MCF 10A (cell line): ENCODE measurements around a stretch of chr6.

DNA sequence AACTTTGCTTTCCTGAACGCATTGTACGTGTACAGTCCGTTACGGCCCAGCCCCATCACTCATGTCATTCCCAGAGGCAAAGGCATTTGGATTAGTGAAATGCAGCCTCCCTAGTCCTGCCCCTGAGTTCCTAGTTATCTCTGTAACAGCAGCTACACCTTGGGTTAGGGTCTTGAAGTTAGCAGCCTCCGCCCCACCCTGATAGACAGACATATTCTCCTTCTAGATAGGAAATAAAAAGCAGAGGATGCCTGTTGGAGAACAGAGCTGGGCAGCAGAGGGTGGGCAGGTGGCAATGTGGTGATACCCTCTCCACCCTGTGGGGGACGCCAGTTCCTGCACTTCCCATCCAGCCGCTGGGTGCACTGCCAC lies 80.4 kb downstream of the ZDHHC14 start:
- PRO-cap, result no peak
- RRBS, result no CpG with 5 or more reads among the region's 7 CpGs

GRCh38 chr6:157625618-157626142 lies 197.4 kb upstream of the SNX9 start:
- PRO-cap, result no peak
- RRBS, result no CpG with 5 or more reads among the region's 13 CpGs

DNA sequence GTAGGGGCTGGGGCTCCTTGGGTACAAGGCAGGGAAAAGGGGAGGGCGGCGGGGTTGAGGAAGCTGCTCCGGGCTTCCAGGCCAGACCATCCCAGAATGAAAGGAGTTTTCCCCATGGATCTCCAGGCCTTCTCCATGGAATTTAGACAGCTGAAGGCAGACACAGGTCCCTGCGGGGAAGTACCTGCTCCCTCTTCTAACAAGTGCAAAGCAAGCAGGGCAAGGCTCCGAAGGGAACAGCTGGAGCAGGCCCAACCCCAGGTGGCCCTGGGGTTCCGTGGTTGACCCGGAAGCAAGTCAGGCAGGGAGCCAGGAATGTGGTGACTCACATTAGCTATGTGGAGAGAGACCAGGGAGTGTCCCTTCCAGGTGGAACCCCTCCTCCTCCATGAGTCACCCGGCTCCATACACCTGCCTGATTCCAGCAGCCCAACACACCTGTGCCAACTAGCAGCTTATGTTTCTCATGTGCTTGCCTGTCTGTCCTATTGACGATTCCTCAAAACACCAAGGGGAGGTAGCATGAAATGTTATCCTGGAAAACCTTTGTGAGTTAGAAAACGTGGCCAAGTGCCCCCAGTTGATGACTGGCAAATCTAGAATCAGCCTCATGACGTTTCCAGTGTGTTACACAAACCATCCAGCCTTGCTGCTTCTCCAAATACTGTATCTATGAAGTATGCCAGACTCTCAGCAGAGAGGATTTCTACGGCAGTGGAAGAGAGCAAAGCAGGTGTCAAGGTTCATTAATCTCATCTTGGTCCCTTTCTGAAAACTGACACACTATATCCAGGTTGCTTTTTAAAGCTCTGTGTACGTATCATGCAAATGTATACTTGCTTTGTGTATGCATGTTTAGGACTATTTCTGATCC lies 59.6 kb upstream of the SNX9 start:
- PRO-cap, result no peak
- RRBS, result no CpG with 5 or more reads among the region's 13 CpGs

DNA sequence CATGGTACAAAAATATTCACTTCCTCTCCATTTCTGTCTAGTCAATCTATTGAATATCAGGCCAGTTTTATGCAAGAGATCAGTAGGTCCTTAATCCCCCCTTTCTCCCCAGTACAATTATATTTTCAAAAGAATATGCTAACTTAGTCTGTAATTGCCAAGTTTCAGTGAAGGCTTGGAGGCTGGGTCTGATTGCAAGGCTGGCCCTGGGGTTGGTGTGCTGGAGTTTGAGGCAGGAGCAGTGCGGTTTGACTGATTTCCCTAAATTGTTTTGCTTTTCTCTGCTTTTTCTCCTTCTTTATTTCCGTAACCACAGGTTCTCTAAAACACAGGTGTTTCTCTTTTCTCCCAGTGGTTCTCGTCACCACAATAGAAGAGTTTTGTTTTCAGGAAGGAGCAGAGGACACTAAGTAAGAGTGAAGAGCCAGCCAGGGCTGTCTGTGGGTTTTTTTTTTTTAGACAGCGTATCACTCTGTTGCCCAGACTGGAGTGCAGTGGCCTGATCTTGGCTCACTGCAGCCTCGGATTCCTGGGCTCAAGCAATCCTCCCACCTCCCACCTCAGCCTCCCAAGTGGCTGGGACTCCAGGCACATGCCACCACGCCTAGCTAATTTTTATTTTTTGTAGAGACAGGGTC lies 8.2 kb upstream of the SNX9 start:
- PRO-cap, result no peak
- RRBS, result no CpG with 5 or more reads among the region's 6 CpGs

DNA sequence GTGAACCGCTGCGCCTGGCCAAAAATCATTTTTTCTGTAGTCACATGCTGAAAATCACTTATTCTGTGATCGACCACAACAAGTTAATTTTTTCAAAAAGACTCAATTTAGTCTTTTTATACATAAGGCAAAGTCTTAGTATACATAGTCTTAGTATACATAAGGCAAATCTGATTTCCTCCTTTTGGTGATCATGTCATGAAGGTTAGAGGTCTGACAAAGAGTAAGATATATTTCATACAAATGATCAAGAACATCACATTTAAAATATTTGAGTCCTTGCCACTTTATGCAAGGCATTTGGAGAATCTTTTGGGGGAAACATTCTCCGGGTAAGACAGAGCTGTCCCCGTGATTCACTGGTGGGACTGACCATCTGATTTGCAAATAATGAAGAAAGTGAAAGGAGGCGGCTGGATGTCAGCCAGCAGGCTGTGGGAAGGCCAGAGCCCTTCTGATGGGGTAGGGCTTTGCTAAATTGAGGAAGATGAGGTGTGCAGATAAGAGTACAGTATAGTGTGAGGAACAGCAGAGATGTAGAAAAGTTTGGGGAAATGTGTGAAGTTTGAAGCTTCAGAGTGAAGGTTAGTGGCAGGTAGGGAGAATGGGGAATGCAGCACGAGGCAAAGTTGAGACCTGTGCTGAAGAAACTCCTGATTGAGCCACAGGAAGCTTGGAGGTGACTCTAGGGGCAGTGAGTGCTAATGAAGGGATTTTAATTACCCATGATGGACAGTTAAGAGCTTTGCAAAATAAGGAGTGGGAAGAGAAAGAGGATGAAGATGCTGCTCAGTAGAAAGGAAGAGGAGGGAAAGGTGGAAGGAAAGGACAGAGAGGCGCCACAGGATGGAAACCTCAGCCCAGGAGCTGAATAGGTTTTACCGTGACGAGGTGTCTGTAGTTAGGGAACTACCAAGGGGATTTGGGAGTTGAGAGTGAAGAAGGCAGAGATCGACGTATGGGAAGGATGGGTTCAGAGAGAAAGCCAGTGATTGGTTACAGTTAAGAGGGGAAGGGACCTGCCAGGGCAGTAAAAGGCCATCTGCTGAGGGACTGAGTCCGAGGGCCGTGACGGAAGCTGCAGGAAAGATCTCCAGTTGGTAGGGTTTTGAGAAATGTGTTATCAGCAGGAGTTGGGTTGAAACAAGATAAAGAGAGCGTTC lies 68.6 kb downstream of the SNX9 start:
- PRO-cap, result no peak
- RRBS, result no CpG with 5 or more reads among the region's 16 CpGs

- PRO-cap, result no peak
- RRBS, result 10% methylated on average over 2 of the region's 32 CpGs
Observed at GRCh38 chr6:157943246-157944337, 38.1 kb upstream of the SYNJ2 start.

DNA sequence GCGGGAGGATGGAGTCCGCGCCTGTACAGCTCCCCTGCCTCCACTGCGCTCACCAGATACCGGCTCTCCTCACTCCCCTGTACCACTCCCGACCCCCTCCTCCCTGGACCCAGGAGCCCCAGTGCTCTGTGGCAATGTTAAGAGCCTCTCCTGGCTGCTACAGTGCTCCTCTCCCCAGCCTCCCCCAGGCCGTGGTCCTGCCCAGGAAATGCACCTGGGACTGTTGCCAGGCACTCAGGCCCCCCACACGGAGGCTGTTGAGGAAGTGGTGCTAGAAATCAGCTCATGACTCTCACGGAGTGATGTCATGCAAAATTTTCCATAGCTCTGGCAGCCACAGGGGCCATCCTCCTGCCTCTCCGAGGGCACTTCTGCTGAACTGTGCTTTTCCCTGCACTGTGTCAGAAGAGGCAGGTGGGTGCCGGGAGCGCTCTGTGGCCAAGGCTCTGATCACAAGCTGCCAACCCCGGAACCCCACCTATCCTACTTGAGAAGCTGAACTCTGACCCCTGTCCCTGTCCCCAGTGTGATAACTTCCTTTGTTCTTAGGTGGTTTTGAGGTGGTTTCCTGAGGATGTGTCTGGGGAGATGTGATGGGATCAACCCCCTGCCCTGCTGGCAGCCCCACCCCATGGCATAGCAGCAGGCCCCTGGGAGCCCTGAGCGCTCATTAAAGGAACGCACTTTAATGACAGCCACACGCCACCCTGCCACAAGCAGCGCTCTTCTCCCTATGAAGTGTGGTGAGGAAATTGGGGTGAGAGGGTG lies 44.9 kb downstream of the SYNJ2 start:
- PRO-cap, result no peak
- RRBS, result 26% methylated on average over 3 of the region's 17 CpGs

GRCh38 chr6:158027191-158027966 lies 45.7 kb downstream of the SYNJ2 start:
- PRO-cap, result no peak
- RRBS, result no CpG with 5 or more reads among the region's 30 CpGs

- PRO-cap, result no peak
- RRBS, result no CpG with 5 or more reads among the region's 17 CpGs
Observed at GRCh38 chr6:158039441-158040167, 57.9 kb downstream of the SYNJ2 start.

DNA sequence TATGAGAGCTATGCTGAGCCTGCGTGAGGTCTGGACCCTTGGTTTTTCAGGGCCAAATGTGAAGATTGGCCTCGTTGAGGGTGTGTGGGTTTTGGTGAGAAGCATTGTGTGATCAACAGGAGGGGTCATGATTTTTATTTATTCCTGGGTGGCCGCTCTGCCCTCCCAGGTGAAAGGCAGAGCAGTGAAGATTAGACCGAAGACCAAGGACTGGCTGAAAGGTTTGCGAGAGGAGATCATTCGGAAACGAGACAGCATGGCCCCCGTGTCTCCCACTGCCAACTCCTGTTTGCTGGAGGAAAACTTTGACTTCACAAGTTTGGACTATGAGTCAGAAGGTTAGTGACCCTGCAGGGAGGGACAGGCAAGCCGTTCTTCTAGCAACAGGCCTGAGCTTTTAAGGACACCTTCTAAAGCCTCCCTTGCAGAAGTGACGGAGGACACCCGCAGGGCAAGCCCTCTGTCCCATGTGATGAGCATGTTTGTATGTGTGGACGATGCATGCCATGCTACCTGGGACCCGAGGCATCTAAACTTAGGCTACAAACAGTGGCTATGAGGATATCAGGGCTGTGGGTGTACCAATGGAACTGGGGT lies 84.7 kb downstream of the SERAC1 start:
- PRO-cap, result no peak
- RRBS, result no CpG with 5 or more reads among the region's 13 CpGs

DNA sequence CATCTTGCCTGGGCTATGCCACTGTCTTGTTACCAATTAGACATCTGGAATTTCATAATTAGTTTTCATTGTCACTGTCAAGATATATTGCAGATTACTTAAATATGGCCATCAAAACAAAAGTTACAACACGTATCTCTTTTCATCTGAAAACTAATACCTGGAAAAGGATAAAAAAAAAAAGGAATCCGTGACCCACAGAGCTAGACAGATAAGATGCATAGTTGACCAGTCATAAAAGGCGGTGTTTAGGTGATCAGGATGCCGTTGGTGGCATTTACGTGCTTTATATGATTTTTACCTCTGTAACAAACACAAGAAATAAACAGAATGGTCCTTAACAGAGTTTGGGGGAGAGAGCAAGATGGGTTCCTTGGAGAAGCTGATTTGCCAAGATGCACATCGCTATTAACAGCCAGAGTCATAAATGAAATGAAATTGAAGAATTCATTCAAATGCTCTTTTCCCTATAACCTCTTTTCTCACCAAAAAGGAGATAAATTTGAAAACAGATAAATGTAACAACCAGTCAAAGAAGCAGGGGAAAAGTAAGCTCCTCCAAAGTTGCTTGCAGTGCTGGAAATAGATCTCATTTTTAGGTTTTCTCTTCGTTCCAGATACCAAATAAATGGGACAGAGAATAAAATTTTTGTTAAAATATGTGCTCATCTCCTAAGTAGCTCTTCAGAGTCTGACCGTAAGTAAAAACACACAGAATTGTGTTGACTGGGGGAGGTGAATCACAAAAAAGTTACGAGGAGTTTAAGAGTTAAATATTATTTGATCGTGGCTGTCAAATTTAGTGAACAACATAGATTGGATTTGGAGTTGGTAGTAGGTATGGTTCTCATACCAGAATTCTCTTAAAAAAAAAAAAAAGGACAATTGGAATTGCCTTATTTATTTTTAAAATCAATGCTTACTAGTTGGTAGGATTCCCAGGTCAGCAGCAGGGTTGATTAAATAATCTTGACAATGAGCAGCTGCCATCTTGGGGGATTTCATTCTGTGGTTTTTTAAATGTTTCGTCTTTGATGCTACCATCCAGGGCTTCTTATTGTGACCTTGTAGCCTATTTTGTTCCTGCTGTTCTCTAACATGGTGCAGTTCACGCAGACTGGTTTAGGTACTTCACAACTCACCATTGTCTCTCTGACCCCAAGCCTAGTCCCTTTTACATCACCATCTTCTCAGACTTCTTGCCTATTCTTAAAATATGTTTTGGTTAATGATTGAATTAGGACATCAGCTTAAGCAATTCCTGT lies 70.0 kb downstream of the SERAC1 start:
- PRO-cap, result no peak
- RRBS, result no CpG with 5 or more reads among the region's 12 CpGs

DNA sequence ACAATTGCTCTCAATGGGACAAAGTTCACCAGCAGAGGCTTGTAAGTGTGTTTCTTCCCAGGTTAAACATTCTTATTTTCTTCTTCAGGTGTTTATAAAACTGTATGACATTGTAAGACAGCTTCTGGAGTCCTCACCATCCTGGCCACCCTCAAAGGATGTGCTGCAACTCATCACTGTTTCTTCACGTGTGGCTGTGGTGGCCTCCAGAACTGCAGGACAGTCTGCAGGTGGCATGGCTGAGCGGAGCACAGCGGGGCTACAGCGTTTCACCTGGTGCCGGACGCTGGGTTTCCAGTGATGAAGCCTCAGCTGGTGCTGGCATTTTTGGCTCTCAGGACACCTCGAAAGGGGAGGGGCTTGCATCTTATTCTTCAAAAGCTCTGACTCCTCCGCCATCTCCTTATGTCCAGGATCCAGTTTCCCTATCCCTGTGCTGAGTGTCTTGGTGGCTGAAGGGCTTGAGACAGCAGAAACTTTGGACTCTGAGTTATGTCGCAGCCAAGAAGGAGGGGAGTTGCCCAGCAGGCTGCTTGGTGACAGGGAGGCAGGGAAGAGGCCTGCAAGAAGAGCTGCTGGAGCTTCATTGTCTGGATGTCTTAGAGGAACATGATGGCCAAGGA lies 58.5 kb downstream of the GTF2H5 start:
- PRO-cap, result no peak
- RRBS, result no CpG with 5 or more reads among the region's 9 CpGs

DNA sequence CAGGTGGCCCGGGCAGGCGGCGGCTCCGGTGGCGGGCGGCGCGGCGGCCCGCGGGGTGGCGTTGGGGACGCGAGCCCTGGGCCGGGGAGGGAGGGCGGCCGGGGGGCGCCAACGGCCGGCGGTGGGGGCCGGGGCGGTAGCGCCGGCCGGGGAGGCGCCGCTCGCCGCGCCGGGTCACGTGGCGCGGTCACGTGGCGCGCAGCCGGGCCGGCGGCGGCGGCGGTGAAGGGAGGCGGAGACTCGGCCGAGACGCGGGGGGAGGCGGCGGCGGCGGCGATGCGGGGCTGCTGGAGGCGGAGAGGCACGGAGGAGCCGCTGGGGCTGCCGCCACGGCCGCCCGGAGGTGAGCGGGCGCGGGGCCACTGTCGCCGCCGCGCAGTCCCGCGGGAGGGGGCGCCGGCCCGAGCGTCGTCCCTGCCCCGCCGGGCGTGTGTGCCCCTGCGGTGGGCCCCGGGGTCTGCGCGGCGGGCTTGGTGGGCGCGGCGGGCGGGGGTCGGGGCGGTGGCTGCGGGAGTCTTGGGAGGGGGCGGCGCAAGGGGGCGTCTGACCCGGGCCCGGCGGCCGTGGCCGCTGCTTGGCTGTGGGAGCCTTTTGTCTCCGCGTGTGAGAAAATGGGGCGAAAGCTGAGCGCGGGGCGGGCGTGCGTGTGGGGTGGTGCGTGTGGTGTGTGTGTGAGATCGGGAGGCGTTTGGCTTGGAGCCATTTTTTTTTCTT lies 64.0 kb downstream of the GTF2H5 start:
- PRO-cap, result bidirectional peak, plus-strand start at position 235 of the sequence, minus-strand start at position 180 of the sequence
- RRBS, result under 1% methylated on average over 28 of the region's 110 CpGs

GRCh38 chr6:158285227-158286096 lies 26.8 kb upstream of the TULP4 start:
- PRO-cap, result no peak
- RRBS, result no CpG with 5 or more reads among the region's 8 CpGs

GRCh38 chr6:158290030-158290433 lies 22.2 kb upstream of the TULP4 start:
- PRO-cap, result no peak
- RRBS, result no CpG with 5 or more reads among the region's 3 CpGs

GRCh38 chr6:158493810-158494249 lies 66.1 kb upstream of the TMEM181 start:
- PRO-cap, result no peak
- RRBS, result no CpG with 5 or more reads among the region's 6 CpGs

GRCh38 chr6:158571760-158572895 lies 12.2 kb downstream of the TMEM181 start:
- PRO-cap, result no peak
- RRBS, result no CpG with 5 or more reads among the region's 32 CpGs

DNA sequence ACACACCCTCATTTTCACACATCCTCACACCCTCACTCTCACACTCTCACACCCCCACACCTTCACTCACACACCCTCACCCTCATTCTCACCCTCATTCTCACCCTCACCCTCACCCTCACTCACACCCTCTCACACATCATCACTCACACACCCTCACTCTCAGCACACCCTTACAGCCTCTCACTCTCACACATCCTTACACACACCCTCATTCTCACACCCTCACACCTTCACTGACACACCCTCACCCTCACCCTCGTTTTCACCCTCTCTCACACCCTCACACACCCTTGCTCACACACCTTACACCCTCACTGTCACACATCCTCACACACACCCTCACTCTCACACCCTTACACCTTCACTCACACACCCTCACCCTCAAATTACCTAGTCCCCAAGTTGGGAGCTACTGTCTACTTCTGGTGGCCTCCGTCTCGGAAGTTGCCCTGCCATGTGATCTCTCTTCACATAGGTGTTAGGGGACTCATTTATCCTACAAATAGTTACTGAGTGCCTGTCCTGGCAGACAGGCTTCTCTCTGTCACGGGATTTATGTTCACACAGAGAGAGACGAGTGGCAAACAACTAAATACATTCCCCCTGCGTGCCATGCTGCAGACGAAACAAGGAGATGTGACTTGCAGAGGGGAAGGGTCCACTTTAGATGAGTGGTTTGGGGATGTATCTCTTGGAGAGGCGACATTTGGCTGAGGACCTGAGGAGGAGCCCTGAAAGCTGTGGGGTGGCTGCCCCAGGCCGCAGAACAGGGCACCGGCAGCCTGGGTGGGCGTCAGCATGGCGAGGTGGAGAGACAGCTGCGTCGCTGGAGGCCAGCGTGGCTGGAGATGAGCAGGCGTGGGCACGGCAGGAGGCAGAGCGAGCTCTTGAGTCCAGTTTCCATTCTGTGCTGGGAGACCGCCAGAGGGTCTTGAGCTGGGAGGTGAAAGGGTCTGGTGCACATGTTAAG lies 17.4 kb downstream of the DYNLT1 start:
- PRO-cap, result no peak
- RRBS, result no CpG with 5 or more reads among the region's 19 CpGs

- PRO-cap, result no peak
- RRBS, result no CpG with 5 or more reads among the region's 6 CpGs
Observed at GRCh38 chr6:158650354-158650871, 559 bp downstream of the SYTL3 start.

DNA sequence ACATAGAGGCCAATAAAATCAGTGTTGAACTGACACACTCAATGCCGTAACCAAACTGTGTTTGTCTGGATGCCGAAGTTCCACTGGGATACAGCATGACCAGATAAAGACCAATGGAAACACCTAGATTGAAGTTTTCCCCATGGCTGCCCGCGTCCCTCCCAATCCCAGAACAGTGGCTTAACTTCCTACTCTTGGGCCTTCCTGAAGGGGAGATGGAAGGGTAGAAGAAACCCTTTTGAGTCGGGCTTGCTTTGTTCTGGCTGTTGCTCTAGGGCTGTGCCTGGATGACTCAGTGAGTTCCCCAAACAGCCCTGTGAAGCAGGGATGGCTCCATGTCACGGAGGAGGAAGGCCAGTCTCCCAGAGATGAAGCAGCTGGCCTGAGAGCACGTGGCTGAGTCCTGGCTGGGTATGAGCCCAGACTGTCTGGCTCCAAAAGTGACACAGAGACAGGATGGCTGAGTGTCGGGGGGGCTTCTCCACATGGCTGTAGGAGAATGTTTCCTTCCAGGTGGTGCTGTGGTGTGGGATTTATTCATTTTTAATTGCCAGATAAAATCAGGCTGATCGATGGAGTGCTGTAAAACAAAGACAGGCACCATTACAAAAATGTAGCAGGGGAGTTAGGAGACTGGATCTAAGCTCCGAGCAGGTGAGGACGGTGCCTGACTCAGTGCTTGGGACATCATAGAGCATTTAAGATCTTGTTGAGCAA lies 4.7 kb downstream of the SYTL3 start:
- PRO-cap, result no peak
- RRBS, result no CpG with 5 or more reads among the region's 11 CpGs